Mammary microvascular endothelial cell (primary cell): Measurements from ENCODE around the gene FAM120B.

DNA sequence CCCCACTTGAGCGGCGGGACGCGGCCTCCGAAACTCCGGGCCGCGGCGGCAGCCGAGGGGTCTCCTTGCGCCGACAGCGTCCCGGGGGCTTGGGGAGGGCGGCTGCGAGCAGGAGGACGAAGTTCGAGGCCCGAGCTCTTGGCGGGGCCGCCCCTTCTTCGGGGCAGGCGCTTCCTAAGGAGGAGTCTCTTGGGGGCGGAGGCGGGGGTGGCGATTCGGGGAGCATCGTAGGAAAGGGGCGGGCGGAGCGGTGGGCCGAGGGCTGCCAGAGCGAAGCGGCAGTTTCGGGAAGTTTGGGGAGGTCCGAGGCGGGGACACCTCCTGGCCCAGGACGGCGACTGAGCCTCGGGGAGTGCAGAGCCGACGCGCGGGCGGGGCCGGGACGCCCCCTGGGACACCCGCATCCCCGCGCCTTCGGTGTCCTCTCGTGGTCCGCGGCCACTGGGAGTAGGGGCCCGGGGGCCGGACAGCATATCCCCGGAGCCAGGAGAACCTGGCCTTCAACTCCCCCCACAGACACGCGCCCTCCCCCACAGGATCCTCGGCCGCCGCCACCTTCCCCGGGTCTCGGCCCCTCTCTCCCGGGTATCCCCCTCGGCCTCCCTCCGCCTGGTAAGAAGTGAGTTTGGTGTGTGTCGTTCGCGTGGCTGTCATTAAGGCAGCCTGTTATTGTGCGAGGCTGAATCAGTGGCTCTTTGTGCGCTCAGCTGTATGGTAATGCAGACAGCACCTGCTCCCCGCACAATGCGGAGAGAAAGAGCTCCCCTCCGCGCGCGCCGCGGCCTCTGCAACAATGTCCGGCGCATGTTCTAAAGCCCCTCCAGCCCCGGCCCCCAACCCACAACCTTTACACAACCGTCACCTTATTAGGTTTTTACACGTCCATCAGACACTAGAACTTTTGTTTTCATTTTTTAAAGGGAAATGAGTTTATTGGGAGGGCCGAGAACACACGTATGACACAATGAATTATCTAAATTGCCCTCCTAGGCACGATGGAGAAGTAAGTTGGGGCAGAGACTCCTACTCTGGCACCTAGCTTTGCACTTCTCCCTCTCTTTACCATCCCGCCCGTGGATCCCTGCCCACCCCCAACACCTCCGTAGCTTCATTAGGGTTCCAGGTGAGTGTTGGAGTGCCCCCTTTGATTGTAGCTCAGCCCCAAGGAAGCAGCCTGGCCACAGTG lies 847 bp upstream of the DLL1 start:
- RAMPAGE, long total RNA, result no peak

DNA sequence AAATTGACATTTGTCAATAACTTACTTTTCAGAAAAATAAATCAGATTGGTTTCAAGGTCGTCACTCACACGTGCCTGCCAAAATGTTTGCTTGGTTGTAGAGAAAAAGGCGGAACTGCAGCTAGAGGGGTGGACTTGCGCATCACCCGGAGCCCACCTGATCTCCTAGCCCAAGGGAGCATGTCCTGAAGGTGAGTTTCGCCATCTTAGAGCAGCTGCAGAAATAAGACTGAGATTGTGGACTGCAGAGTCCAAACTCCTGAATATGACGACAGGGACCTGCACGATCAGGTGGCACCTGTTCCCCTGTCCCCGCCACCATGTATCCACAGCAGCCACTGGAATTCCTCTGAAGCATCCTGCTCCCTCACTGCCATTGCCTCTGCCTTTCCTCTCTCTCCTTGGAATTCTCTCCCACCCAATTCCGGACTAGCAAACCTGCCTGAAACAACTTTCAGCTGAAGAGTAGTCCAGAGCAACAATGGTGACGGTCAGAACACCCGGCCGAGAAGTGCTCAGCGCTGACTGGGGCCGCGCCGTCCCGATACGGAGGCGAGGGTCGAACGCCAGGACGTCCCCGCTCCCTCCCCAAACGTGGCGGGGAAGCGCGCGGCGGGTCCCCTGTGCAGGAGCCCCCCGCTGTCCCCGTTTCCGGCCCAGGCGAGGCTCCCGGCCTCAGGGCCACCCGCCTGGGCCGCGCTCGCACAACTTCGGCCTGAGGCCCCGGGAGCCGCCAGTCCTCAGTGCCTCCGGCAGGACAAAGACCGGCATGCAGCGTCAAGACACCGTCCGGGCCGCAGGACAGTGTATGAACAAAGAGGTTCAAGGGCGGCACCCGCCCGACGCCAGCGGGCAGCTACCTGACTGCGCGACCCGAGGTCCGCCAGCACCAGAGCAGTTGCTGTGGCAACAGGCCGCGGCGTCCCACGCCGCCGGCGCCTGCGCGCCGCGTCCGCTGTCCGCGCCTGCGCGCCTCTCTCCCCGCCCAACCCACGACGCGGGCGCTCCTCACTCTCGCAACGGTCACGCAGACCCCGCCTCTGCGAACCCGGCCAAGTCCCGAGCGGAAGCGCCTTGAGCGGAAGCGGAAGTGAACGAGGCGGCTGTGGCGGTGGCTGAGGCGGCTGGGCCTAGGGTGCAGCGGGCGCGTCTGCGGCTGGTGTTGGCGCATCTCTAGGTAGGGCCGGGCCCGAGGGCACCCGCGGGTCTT lies at the start of gene FAM120B:
Gene FAM120B (plus strand): TSS at position 1,093 of the 1,210 bp plus-strand sequence.
- RAMPAGE, long total RNA, result start-site peak on the plus strand centred at position 1,108 of the sequence, 72 bp wide, 277 and 17 reads in 2 replicates

DNA sequence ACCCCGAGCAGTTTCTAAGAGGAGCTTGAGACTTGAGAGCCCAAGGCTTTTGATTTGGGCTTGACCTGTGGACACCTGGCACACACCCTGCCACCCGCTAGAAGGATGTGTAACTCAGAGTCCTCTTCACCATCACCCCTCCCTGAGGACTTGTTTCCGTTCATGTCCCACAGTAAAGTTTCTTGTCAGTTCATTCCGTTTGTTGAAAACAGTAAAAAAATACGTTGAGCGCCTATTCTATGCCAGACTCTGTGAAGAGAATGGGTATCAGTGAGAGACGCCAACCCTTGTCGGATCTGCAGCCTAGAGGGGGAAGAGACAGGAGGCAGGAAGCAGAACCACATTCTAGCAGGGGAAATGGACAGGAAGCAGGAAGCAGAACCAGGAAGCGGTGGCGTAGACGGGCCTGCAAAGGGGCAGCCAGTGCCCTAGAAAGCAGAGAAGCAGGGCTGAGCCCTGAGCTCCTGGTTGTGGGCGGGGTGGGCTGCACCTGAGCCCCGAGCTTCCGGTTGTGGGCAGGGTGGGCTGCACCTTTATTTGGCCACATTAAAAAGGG lies 71.8 kb downstream of the FAM120B start:
- RAMPAGE, long total RNA, result no peak

DNA sequence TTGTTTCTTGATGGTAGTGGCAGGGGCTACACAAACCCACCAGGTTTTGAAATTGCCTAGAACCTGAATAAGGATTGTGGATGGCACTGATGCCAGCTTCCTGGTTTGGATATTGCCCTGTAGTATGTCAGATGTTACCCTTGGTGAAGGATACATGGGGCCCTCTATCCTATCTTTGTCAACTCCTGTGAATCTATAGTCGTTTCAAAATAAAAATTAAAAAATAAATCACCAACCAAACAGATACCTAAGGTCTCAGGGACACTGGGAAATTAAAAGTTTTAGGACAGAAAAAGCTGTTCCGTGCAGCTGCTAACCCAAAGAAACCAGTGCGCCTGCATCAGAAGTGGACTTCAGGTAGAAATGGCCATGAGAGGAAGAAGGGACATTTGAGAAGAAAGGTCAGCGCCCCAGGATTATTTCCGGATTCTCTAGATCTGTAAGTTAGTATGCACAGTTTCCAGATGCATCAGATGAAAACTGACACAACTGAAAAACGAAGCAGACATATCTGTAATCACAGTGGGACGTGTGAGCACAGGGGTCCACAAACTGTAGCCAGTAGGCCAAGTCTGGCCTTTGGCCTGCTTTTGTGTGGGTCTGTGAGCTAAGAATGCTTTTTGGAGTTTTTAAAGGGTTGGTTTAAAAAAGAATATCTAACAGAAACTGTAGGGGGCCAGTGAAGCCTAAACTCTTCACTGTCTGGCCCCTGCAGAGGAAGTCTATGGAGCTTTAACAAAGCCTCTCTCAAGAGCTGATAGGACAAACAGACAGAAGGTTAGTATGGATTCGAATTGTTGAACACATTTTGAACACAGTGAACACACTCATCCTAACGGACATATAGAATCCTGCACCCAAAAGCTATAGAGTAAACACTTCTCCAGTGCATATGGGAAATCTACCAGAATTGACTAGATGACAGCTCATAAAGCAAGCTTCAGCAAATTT lies 77.9 kb downstream of the FAM120B start:
- RAMPAGE, long total RNA, result no peak

- RAMPAGE, long total RNA, result no peak
Observed at GRCh38 chr6:170612450-170612954, 28.1 kb upstream of the PDCD2 start.